RPMI7951 (cell line): ENCODE measurements around a stretch of chr3.

DNA sequence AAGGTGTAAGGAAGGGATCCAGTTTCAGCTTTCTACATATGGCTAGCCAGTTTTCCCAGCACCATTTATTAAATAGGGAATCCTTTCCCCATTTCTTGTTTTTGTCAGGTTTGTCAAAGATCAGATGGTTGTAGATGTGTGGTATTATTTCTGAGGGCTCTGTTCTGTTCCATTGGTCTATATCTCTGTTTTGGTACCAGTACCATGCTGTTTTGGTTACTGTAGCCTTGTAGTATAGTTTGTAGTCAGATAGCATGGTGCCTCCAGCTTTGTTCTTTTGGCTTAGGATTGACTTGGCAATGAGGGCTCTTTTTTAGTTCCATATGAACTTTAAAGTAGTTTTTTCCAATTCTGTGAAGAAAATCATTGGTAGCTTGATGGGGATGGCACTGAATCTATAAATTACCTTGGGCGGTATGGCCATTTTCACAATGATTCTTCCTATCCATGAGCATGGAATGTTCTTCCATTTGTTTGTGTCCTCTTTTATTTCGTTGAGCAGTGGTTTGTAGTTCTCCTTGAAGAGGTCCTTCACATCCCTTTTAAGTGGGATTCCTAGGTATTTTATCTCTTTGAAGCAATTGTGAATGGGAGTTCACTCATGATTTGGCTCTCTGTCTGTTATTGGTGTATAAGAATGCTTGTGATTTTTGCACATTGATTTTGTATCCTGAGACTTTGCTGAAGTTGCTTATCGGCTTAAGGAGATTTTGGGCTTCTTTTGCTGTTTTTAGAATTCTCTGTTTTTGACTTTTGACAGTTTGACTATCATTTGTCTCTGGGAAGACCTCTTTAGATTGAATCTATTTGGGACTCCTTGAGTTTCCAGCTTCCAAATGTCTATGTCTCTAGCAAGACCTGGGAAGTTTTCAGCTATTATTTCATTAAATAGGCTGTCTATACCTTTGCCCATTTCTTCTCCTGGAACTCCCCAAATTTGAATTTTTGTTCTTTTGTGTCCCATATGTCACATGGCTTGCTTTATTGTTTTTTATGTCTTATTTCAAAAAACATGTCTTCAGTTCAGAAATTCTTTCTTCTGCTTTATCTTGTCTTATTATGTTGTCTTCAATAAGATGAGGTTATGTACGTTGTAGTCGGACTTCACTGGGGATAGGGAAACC is 39.8 kb downstream of the FAIM start:
- RAMPAGE, long total RNA: no peak

DNA sequence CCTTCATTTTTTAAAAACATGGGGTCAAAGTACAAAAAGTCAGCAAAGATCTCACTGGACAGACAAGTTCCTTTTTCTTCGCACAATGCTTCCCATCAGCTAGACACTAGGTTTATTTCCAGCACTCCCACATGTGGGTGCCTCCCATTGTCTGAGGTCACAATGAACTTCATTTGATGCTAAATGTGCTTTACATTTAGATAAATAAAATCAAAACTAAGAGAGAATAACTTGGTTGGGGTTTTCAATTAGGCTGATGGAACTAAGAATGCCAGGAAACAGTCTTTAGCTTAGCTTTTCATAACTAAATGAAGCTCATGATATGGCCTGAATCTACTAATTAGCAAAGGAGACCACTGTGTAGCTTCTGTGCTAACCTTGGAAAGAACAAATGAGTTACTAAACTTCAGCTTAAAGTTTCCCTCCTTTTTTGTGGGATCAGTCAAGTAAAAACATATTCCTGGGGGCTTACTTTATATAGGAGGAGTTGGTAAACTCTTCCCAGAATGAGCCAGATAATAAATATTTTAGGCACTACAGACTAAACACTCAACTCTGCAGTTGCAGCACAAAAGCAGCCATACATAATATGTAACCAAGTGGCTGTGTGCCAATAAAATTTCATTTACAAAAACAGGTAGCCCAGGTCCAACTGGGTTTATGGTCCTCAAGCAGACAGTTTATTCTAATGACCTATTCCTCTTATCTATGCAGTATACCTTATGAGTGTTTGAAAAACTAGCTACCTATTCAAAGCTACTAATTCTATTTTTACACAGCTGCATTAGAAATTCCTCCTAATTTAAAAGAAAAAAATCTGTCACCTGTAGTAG is 61.6 kb downstream of the FAIM start:
- RAMPAGE, long total RNA: no peak

GRCh38 chr3:138786781-138787177 is 47.9 kb downstream of the PIK3CB start:
- RAMPAGE, long total RNA: no peak

- RAMPAGE, long total RNA: no peak
Measured at GRCh38 chr3:138916842-138917211, 30.1 kb downstream of the FOXL2 start.

- RAMPAGE, long total RNA: no peak
Measured at GRCh38 chr3:138947535-138948252, 677 bp downstream of the FOXL2NB start.

DNA sequence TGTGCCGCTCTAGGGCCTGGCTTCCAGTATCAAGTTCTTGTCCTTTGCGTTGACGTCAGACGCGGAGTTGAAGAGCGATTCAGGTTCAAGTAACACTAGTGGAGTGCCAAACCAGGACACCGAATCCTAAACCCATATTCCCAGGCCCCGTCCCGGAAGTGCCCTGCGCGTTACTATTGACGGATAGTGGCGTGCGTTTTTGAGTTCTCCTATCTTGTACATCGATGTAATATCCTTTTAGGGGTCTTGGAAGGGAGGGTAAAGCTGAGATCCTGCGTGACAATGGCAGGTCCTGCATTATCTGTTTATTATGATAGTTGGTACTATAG is 348 bp upstream of the PRR23C start:
- RAMPAGE, long total RNA: no peak

GRCh38 chr3:139299306-139299930 is 44.4 kb upstream of the MRPS22 start:
- RAMPAGE, long total RNA: no peak

DNA sequence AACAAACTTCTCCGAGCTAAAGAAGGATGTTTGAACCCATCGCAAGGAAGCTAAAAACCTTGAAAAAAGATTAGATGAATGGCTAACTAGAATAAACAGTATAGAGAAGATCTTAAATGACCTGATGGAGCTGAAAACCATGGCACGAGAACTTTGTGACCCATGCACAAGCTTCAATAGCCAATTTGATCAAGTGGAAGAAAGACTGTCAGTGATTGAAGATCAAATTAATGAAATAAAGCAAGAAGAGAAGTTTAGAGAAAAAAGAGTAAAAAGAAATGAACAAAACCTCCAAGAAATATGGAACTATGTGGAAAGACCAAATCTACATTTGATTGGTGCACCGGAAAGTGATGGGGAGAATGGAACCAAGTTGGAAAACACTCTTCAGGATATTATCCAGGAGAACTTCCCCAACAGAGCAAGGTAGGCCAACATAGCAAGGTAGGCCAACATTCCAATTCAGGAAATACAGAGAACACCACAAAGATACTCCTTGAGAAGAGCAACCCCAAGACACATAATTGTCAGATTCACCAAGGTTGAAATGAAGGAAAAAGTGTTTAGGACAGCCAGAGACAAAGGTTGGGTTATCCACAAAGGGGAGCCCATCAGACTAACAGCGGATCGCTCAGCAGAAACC is 16.4 kb upstream of the COPB2 start:
- RAMPAGE, long total RNA: no peak

- RAMPAGE, long total RNA: no peak
Measured at GRCh38 chr3:139533536-139534506, 5.7 kb downstream of the RBP1 start.

DNA sequence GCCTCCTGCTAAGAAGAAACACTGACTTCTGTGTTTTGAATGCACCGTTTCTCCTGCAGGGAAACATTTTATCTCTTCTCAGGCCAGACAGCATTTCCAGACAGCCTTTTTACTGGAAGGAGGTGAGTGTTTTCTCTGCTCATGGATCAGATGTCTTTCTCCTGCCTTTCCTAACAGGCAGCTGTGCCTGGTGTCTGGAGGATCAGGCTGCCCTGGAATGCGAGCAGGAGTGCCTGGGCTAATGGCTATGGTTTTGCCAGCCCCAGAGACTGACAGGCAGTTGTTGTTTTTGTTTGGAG is 96.6 kb upstream of the NMNAT3 start:
- RAMPAGE, long total RNA: no peak

DNA sequence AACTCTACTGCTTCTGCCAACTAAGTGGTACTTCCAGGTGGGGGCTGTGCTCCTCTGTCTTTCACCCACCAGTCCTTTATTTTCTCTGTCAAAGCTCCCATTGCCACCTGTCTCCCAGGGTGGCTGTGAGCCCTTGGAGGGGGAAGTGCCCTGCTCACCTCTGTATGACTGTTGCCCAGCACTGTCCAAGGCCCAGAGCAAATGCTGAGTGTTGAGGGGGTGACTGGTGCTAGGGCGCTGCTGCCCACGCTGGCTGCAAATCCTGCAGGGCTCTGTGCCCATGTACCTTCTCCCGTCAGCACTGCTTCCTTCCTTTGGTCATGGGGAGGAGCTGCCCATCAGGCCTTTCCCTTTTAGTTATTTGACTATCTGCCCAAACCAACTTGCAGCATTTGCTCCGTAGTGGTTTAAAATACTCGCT is 9.5 kb downstream of the CLSTN2 start:
- RAMPAGE, long total RNA: no peak

DNA sequence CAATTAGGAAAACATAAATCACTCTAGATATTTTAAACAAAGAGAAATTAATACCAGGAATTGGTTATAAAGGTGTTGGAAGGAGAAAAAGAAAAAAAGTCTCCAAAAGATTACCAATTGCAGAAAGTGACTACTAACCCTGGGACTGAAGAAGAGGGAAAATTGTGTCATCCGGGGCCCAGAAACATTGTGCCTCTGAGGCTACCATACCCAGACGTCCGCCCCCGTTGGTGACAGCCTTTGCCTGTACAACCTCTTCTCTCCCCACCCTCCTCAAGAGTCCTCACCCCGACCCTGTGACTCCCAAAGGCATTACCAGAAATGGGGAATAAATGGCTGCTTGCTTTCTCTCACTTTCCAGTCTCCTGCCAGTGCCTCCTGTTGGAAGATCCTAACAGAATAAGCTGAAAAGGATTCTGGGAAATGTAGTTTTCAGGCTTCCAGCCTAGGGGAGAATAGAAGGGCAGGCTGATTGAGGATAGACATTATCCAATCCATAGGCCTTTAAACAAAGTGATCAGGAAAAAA is 30.8 kb upstream of the SLC25A36 start:
- RAMPAGE, long total RNA: no peak

DNA sequence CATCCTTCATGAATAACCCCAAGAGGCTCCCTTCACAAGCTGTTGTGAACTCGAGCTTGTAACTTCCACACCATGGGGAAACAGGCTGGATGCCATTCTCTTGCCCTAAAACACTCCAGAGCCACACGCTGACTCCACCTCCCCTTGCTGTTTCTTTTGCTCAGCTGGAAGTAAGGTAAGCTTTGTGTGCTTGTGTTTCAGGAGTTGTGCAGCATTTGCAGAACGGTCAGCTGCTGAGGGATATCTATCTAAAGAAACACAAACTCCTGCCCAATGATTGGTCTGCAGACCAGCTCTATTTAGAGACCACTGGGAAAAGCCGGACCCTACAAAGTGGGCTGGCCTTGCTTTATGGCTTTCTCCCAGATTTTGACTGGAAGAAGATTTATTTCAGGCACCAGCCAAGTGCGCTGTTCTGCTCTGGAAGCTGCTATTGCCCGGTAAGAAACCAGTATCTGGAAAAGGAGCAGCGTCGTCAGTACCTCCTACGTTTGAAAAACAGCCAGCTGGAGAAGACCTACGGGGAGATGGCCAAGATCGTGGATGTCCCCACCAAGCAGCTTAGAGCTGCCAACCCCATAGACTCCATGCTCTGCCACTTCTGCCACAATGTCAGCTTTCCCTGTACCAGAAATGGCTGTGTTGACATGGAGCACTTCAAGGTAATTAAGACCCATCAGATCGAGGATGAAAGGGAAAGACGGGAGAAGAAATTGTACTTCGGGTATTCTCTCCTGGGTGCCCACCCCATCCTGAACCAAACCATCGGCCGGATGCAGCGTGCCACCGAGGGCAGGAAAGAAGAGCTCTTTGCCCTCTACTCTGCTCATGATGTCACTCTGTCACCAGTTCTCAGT is 60.7 kb downstream of the PXYLP1 start:
- RAMPAGE, long total RNA: no peak

DNA sequence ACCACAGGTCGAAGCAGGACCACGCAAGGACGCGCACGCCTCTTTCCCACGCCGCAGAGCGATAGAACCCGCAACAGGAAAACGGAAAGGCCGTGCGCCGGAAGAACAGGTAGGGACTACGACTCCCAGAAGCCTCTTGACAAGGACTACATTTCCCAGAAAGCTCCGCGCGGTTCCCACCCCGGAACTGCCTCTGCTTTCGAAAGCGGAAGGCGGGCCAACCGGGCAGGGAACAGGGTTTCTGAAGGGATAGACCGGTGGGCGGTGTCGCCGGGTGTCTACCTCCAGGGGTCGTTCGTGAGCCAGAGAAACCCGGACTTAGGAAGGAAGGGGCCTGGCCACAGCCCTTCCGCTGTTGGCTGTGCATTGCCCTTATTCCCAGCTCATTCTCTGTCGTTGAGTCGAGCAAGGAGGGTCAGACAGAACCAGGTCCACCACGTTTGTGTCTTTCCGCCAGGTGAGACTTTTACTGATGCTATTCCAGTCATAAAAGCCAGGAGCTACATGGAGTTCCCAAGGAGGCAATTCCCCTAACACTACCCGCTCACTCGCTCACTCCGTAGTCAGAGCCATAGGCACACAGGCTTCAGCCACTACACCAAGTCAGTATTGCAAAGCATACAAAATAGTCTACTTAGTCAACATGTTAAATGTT is 56.5 kb upstream of the ZBTB38 start:
- RAMPAGE, long total RNA: no peak

GRCh38 chr3:141383504-141384274 is 15.4 kb downstream of the ZBTB38 start:
- RAMPAGE, long total RNA: no peak

GRCh38 chr3:141386610-141387476 is 18.5 kb downstream of the ZBTB38 start:
- RAMPAGE, long total RNA: no peak

- RAMPAGE, long total RNA: no peak
Measured at GRCh38 chr3:141401872-141401990, 33.4 kb downstream of the ZBTB38 start.

- RAMPAGE, long total RNA: no peak
Measured at GRCh38 chr3:141455544-141456257, 31.1 kb upstream of the RASA2 start.

DNA sequence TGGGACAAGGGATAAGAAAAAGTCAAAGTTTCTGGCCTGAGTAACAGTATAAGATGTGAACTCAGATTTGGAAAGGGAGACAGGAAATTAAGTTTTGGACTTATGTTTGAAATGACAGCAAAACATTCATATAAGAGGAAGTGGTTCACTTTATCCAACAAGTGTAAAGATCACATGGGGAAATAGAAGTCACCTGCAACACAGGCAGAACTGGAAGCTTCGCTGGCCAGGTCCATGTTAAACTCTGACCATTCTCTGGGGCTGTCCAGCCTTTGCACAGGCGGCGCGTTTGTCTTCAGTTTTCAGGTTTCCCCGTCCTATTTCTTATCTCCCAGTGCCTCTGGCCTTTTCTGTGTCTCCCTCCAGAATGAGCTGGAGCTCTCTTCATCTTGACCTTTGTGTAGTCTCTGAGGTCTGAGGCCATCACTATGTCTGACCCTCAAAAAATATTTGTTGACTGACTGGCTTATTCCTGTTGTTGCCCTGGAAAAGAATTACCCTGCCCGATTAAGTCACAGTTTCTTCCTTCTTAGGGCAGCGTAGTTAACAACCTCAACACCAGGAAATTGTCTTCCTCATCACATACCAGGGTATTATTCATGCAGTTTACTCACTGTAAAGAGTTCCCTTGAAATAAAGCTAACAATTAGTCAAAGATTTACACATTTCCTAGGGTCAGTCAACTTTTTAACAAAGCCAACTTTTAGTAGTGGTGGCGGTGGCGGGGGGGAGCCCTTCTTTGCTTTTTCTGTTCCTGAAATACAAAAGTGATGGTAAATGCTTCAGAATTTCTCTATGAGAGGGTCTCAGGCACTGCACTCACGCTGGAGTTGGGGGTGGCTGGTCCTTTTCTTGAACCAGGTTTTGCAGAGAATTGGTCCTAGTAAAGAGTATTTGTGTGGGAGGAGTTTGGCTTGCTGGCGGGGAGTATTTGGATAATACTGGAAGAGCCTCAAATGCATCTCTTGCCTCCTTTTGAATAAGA is 908 bp upstream of the RASA2 start:
- RAMPAGE, long total RNA: no peak

- RAMPAGE, long total RNA: no peak
Measured at GRCh38 chr3:141530116-141530600, 43.3 kb downstream of the RASA2 start.